ENCODE data around the gene GON7.

DNA sequence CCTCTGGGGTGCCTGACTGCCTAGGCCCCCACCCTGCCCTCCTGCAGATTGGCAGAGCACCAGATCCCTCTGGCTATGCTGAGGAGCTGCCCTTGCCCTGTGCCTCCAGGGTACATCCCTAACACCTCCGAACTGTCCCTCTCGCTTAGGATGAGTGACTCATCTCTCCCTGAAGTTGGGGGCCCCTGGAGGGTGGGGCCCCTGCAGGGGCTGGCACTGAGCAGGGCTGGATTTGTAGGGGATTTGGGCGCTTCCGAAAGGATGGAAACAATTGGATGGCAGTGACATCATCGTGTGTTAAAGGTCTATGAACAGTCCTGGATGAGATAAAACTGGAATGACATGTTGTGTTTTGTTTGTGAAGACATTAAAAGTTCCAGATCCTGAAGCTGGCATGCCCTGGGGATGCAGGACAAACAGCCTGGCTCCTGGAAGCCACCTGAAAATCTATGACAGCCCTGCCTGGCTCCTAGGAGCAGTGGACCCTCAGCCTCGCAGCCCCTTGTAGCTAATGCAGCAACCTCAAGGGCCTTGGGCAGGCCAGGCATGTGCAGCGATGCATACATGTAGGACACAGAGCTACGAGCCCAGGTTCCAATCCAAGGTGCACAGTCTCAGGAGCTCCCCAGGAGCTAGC is 51.2 kb downstream of the CHGA start:
- PRO-cap, 3 experiments: peak in 1 of 3 experiments; most common plus-strand start position 379 of the sequence (in 1)

GRCh38 chr14:93017212-93018057 is 94.5 kb downstream of the CHGA start:
- PRO-cap, 3 experiments: peak in 1 of 3 experiments; most common minus-strand start chr14:93017423 (in 1)

GRCh38 chr14:93045008-93045756 is 70.5 kb downstream of the ITPK1 start:
- PRO-cap, 3 experiments: no peak in any of the 3 experiments

GRCh38 chr14:93103656-93104062 is 12.1 kb downstream of the ITPK1 start:
- PRO-cap, 3 experiments: no peak in any of the 3 experiments

DNA sequence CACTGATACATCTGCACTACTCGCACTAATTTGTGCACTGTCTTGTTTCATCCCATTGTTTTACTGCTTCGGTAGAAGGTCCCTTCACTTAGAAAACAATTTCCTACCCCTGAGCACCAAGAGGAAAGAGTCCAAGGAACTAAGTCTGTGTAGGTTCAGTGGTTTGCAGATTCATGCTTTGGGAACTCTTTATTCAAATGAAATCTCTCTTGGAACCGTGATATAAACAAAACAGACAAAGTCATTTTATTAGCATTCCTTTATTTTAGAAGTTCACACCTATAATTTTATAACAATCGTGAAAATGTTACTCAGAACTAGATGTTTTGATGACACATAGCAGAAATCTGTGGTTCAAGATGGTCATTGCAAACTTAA is 2.8 kb downstream of the MOAP1 start:
- PRO-cap, 3 experiments: no peak in any of the 3 experiments

DNA sequence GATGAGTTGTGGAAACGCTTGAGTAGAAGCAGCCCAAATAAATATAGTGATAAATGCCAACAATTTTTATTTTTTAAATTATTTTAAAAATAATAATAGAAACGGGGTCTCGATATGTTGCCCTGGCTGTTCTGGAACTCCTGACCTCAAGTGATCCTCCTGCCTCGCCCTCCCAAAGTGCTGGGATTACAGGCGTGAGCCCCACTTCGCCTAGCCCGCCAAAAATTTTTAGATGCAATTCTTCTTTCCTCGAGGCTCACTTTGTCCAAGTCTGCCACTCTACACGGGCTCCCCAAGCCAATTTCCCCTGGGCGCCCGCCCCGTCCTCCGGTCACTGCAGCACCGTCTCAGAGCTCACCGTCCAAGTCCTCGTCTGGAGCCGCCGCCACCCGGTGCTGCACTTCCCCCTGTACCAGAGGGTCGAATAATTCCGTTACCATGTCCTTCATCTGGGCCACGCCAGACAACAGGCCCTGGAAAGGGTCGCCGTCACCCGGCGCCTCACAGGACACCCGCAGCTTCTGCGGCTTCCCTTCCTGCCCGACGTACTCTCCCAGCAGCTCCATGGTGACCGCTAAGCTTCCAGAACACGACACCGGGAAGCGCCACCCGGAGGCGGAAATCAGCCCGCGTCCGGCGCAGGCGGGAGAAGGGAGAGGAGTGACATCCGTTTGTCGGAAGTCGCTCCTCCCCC is at the start of gene GON7:
TSS of gene GON7 (minus strand) at position 594 of the 694 bp plus-strand sequence.
- PRO-cap, 3 experiments: peak in 3 of 3 experiments; most common plus-strand start position 360 of the sequence (in 1); most common minus-strand start position 594 of the sequence (in 3)

DNA sequence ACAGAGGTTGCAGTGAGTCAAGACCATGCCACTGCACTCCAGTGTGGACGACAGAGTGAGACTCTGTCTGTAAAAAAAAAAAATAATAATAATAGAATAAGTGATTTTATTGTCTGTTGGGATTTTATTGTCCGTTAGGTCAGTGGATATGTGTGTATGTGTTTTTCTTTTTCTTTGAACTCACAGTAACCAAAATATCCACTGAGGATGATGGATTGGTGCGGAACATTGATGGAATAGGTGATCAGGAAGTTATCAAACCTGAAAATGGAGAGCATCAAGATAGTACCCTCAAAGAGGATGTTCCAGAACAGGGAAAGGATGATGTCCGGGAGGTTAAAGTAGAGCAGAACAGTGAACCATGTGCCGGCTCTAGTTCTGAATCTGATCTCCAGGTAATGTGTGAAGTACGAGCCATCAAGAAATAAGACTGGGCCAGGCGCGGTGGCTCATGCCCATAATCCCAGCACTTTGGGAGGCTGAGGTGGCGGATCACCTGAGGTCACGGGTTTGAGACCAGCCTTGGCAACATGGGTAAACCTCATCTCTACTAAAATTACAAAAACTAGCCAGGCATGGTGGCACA is 11.4 kb downstream of the UBR7 start:
- PRO-cap, 3 experiments: no peak in any of the 3 experiments

DNA sequence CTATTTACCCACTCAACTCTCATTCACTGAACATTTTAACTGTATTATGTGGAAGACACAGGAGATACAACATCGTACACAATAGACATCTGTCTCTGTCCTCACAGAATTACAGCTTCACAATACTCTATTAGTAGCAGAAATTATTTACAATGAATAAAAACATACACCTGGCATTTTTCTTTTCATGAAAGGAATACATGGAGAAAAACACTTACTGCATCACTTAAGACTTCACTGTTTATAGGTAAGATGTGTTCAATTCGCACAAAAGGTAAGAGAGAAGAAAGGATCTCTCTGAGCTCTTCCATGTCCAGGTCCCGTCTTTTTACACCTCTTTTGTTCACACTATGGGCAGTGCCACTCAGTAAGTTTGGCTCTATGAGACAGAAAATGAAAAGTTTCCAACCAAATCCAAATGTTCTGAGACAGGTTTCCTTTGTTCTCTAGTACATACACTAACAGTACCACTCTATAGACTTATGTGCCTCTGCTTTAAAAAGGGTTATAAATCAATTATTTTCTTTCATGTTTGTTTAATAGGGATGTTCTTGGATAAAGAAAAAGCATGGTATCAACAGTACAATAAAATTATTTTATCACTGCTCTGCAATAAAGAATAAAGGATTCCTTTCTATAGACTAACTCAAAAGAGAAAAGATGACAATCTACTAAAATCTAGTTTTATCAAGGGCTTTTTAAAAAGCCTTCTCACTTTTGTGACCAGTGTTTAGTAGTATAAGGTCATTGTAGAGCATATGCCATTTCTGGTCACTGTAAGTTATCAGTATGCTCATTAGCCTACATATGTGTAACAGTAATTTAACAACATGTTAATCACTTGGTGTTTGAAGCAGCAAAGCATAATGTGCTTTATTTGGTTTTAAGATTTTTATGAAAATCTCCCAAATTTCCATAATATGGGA is 50.2 kb downstream of the UBR7 start:
- PRO-cap, 3 experiments: no peak in any of the 3 experiments

GRCh38 chr14:93750687-93751250 is 37.5 kb downstream of the PRIMA1 start:
- PRO-cap, 3 experiments: no peak in any of the 3 experiments

GRCh38 chr14:93759458-93760481 is 28.5 kb downstream of the PRIMA1 start:
- PRO-cap, 3 experiments: no peak in any of the 3 experiments

DNA sequence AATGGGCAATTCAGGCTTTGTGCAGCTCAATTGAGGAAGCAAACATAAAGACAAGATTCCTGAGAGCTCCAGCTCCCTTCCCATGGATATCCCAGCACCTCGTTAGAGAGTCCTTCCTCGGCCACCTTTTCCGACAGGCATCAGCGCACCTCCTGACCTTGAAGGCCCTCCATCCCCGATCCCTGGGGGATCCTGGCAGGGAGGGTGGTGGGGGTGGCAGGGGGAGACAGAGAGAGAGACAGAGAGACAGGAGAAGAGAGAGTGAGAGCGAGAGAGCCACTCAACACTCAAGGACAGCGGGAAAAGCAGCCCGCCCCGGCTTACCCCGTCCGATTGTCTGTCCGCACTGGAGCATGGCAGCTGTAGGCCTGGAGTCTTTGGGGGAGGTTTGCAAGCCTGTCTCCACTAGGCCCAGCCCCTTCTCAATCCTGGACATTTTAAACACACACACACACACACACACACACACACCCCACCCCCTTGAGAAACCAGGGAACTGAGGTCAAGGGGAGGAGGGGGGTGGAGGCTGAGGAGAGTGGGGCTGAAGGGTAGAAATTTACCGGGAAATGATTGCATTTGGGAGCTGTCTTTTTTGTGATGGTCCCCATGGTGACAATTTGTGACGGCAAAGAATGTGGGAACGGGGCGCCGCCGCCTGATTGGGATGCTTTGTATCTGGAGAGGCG is 410 bp upstream of the FAM181A start:
- PRO-cap, 3 experiments: no peak in any of the 3 experiments

GRCh38 chr14:93957744-93958896 is 18.2 kb downstream of the ASB2 start:
- PRO-cap, 3 experiments: no peak in any of the 3 experiments

- PRO-cap, 3 experiments: no peak in any of the 3 experiments
These were observed 1.8 kb downstream of the ASB2 start for GRCh38 chr14:93974266-93975311.

GRCh38 chr14:93987361-93988162 is 9.5 kb upstream of the CCDC197 start:
- PRO-cap, 3 experiments: no peak in any of the 3 experiments

DNA sequence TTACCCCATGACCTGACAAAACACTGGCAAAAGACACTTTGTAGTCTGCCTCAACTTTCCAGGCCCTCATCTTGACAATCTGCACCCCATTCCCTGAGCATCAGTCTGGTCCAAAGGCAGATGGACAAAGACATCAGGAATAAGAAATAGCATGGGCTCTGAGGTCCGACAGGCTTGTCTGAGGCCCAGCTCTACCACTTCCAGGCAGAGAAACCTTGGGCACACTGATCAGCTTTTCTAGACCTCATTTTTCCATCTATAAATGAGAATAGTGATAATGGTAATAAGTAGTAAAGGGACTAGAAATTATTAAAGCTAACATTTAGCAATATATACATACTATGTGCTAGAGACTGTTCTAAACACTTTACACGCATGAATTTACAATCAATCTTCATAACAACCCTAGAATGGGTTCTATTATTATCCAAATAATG is 21.8 kb downstream of the DDX24 start:
- PRO-cap, 3 experiments: no peak in any of the 3 experiments

DNA sequence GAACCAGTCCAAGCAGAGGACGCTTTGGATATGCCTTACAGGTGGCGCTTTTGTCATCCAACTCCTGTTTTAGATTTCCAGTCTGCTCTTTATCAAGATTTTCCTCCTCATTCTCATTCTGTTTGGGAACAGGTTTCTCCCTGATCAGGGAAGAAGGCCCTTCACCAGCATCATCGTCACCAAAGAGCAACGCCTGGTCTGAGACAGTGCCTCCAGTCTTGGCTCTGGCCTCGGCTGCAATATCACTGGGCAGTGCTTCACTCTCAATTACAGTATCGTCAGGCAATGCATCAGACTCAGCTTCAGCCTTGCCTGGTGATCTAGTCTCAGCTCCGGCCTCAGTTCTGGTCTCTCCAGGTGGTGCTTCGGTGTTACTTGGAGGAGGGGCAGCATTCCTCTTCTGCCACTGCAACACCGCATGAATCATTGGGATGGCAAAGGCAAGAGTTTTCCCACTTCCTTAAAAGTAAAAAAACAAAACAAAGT is 18.8 kb downstream of the DDX24 start:
- PRO-cap, 3 experiments: no peak in any of the 3 experiments

DNA sequence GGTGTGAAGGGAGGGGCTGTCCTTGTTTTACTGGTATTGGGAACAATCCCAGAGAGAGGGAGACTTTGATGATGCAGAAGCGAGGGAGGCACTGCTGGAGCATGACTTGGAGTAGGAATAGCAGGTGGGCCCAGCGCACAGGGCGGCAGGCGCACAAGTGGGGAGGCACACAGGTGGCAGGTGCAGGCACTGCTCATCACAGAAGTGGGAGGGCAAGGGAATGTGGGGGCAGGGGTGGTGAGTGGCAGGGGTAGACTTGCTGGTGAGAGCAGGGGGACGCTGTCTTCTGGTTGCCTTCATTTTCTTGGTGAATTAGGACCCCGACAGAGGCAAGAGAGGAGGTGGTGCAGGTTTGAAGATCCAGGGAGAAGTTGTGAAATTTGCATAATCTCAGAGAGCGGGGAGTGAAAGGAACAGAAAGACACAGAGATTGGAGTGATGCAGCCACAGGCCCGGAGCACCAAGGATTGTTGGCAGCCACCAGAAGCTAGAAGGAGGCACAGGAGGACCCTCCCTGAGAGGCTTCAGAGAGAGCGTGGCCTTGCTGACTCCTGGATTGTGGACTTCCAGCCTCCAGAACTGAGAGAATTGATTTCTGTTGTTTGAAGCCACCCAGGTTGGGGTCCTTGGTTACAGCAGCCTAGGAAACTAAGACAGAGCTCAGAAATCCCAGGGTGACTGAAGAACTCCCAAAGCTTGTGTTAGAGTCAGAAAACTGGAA is 18.1 kb downstream of the IFI27L1 start:
- PRO-cap, 3 experiments: no peak in any of the 3 experiments

DNA sequence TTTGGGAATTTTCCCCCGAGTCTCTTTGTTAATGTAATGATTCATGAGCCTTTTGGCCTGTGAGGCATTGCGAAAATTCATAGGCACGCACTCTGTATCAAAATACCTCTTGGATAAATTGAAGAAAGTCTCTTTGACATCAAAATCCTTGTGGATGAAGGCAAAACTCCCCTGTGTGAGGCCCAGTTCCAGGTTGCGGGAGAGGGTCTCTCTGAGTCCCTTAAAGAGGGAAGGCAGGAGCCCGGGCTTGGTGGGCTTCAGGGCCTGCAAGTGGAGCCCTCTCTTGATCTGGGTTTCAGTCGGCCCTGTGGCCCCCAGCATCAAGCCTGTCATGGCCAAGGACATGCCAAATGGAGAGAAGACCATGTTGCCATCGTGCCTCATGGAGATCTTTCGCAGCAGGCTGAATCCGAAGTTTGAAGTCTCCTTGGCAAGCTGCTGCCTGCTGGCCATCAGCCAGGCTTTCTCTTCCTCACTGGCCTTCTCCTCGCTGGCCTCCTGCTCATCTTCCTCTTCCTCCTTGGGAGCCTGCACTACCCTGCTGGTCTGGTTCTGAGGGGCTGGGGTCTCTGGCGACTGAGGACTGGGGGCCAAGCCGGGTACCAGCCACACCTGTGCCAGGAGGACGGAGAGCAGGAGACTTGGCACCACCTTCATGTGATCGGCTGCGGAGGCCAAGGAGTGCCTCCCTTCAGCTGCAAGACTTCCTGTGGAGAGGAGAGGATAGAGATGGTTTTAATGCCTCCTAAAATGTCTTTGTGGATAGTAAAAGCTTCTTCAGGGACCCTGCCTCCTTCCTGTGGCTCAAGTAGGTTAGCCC is 2.9 kb downstream of the SERPINA10 start:
- PRO-cap, 3 experiments: no peak in any of the 3 experiments

GRCh38 chr14:94355248-94355589 is 32.1 kb upstream of the SERPINA6 start:
- PRO-cap, 3 experiments: no peak in any of the 3 experiments

- PRO-cap, 3 experiments: no peak in any of the 3 experiments
These were observed 5.8 kb upstream of the SERPINA9 start for GRCh38 chr14:94481665-94482297.